ENCODE measurements around the gene CAST.

DNA sequence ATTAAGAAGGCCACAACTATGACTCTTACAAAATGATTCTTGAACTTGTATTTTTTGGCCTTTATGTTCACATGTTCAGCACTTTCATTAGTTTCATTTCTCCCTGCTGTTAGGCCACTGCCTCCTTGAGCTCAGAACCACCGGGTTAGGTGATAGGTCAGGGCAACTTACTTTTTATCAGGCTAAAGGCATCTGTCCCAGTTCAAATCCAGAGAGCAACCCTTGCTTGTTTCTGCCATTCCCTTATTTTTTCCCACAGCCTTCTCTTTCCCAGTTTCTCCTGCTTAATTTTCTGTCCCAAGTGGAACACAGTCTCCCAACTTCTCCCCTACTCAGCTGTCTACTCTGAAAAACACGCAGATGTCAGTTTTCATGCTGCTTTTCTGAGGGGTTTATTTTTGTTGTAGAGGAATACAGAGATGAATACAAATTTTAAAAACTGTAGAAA, 235.4 kb upstream of the ELL2 start:
- PRO-cap = no peak

GRCh38 chr5:96332494-96333695, 100.2 kb downstream of the PCSK1 start:
- PRO-cap = no peak

DNA sequence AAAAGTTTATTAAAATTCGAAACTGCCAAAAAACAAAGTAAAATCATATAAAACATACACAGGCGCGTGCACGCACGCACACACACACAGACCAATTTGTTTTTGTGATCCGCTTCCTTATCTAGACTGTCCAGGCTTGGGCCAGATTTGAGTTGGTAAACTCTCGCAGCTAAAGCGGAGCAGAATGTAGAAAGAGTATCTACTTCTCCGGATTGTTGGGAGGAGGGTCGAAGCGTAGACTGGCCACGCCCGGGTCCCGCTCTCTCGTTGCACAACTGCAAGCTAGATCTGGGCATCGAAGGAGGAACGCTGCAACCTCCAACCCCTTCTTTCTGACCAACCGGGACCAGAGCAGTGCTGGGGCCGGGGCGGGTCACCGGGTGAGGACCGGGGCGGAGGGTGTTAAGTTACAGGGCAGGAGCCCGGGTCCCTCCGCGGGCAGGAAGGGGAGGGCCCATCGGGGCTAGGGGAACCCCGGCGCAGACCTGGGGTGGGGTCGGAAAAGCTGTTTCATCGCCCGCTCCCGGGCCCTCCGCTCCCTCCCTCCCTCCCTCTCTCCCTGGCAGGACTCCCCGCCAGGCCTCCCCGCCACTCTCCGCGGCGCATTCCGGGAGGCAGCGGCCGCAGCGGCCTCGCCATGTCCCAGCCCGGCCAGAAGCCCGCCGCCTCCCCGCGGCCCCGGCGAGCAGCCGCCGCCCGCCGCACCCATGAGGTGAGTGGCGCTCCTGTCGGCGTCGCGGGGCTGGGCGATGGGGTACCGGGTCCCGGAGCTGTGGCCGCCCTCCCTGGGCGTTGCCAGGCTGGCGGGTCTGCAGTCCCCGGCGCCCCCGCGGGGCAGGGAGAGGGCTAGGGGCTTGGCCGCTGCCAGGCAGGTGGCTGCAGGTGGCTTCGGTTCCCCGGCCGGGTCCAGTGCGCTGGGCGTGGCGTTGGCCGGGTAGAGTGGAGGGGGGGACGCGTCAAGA, at the start of gene CAST:
Gene CAST (plus strand): TSS at position 591 of the 962 bp plus-strand sequence.
- PRO-cap = bidirectional peak, plus-strand start at position 591 of the sequence, minus-strand start at position 277 of the sequence; bidirectional peak, plus-strand start at position 654 of the sequence, minus-strand start at position 718 of the sequence; bidirectional peak, plus-strand start at position 841 of the sequence, minus-strand start at position 901 of the sequence

DNA sequence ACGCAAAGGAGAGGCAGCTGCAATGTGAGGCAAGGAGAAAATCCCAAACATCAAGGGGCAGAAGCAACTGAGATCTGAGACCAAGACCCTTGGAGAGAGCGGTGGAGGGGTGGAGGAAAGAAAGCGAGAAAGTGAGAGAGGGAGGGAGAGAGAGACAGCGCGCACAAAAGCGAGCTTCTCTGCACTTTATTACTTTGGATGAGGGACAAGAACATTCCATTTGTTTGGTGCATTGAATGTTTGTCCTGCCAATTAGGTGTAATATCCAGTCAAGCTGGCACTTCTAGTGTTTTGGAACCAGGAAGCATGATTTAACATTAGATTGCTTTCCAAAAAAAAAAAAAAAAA, 1.4 kb downstream of the CAST start:
- PRO-cap = no peak

- PRO-cap = no peak
Measured at GRCh38 chr5:96668647-96668982, 6.4 kb downstream of the CAST start.

GRCh38 chr5:96810023-96810274, 2.2 kb upstream of the ERAP1 start:
- PRO-cap = no peak

GRCh38 chr5:96963134-96963611, 27.3 kb downstream of the LNPEP start:
- PRO-cap = no peak

- PRO-cap = no peak
Measured at GRCh38 chr5:97033207-97034048, 97.5 kb downstream of the LNPEP start.

GRCh38 chr5:97034049-97034526, 98.2 kb downstream of the LNPEP start:
- PRO-cap = no peak

GRCh38 chr5:97183371-97184303, 590 bp upstream of the RIOK2 start:
- PRO-cap = bidirectional peak, plus-strand start at chr5:97183829, minus-strand start at chr5:97183710

GRCh38 chr5:98546360-98546862, 227.1 kb upstream of the RGMB start:
- PRO-cap = no peak

DNA sequence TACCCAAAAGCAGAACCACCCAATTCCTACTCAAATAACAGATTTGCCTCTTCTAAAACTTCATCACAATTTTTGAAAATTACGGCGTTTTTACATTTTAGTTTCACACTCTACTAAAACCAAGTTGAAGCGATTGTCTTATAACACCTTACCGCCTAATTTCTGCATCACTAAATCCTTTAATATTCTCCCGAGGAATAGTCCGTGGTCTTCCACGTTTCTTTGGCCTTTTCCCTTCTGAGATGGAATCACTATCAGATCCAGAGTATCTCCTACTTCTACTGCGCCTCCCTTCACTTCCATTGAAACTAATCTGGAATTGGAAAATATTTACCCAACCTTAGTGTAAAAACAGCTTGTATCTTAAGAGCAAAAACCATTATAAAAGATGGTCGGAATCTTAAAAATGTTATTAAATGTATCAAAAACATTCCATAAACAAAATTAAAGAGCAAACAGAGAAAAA, 52.5 kb downstream of the CHD1 start:
- PRO-cap = no peak

GRCh38 chr5:98881757-98882602, 46.8 kb downstream of the CHD1 start:
- PRO-cap = no peak

- PRO-cap = no peak
Measured at GRCh38 chr5:98941245-98941842, 12.5 kb upstream of the CHD1 start.

- PRO-cap = bidirectional peak, plus-strand start at chr5:99038002, minus-strand start at chr5:99037884
Measured at GRCh38 chr5:99037799-99038291, 109.0 kb upstream of the CHD1 start.

- PRO-cap = no peak
Measured at GRCh38 chr5:100108899-100109188, 426.3 kb upstream of the FAM174A start.

GRCh38 chr5:100534716-100535107, 462 bp upstream of the FAM174A start:
- PRO-cap = no peak

DNA sequence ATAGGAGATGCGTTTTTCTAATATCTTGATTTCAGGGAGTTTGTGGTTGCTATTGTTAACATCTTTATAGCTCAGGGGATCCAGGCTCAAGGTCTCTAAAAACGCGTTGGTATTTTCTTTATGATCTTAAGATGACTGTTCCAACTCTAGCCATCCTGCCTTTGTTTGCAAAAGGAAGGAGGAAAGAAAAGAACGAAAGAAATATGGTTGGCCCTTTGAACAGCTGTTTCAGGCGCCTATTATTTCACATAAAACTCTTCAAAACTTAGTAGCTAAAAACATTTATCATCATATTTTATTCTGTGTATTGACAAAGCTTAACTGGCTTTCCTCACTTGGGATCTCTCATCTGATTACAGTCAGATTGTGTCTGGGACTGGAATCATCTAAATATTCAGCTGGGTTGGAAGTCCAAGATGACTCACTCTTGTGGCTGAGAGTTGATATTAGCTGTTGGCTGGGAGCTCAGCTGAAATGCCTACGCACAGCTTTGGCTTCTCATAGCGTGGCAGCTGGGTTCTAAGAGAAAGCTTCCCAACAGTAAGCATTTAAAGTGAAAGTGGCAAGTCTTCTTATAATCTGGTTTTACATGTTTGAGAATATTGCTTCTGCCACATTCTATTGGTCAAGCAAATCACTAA, 60.2 kb downstream of the FAM174A start:
- PRO-cap = no peak

GRCh38 chr5:100855802-100856473, 47.1 kb downstream of the ST8SIA4 start:
- PRO-cap = no peak

GRCh38 chr5:100890784-100891277, 12.3 kb downstream of the ST8SIA4 start:
- PRO-cap = no peak

All from Calu3 (cell line).